Measurements from ENCODE around the genes FGF9 and SPATA13.

DNA sequence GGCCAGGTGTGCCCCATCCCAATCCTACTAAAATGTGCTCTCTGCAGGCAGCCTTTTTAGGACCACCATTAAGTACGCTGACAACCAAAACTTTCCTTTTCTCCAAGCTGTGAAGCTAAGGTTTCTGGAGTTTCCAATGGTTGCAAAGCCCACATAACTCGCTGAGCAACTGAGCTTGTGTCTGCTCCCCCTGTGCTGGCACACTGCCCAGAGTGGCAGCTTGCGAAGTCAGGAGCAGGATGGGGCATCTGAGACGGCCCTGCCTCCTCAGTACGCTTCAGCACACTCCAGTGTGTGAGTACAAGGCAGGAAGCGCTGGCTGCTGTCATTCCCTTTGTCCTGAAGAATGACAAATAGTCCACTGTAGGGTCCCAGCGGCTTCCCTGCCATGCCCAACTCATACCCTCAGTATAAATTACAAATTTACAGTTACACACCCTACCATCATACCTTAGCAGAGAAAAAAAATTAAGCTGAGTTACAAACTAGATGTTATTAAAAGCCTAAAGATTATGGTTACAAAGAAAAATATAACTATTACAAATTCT, 15.1 kb upstream of the SAP18 start:
- PRO-cap, 5 experiments = no peak in any of the 5 experiments
- RAMPAGE, long total RNA, 2 experiments = no peak in any of the 2 experiments
- RRBS = no CpG with 5 or more reads among the region's 7 CpGs

GRCh38 chr13:21296955-21297466, 120.6 kb downstream of the MRPL57 start:
- PRO-cap, 5 experiments = no peak in any of the 5 experiments
- RAMPAGE, long total RNA, 2 experiments = no peak in any of the 2 experiments
- RRBS = no CpG with 5 or more reads among the region's 8 CpGs

- PRO-cap, 5 experiments = peak in 5 of 5 experiments; most common plus-strand start chr13:21671076 (in 5)
- RAMPAGE, long total RNA, 2 experiments = no peak in any of the 2 experiments
- RRBS = 1% methylated on average over 18 of the region's 58 CpGs
Measured at GRCh38 chr13:21670592-21671293, at the start of gene FGF9. FGF9 (plus strand) TSS chr13:21671073.

- PRO-cap, 5 experiments = peak in 1 of 5 experiments; most common plus-strand start chr13:22017477 (in 1)
- RAMPAGE, long total RNA, 2 experiments = no peak in any of the 2 experiments
- RRBS = no CpG with 5 or more reads among the region's 3 CpGs
Measured at GRCh38 chr13:22017262-22017676, 346.4 kb downstream of the FGF9 start.

GRCh38 chr13:22198035-22198617, 527.3 kb downstream of the FGF9 start:
- PRO-cap, 5 experiments = peak in 1 of 5 experiments; most common minus-strand start chr13:22198127 (in 1)
- RAMPAGE, long total RNA, 2 experiments = no peak in any of the 2 experiments
- RRBS = no CpG with 5 or more reads among the region's 7 CpGs

DNA sequence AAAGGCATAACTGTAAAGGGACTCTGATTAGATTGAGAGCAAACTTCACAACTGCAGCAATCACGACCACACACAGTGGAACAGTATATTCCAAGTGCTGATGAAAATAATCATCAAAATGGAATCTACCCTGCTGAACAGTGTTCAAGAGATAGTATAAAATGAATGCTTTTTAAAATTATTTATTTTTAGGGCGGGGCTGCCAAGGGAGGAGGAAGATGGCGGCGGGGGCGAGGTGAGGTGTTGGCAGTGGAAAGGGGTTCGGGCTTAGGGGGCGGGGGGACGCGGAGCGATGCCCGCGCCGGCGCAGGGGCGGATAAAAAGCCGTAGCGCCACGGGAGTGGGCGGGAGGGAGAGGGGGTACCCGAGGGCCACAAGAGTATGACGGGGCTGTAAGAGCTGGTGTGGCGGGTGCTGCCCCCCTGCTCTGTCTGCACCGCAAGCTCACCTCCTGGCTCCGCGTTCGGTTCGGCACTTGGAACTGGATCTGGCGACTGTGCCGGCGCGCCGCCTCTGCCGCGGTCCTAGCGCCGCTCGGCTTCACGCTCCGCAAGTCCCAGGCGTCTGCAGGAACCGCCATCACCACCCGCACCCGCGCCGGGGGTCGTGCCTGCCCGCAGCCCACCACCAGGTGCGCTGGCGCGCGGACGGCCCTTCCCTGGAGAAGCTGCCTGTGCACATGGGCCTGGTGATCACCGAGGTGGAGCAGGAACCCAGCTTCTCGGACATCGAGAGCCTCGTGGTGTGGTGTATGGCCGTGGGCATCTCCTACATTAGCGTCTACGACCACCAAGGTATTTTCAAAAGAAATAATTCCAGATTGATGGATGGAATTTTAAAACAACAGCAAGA, 265.3 kb upstream of the SGCG start:
- PRO-cap, 5 experiments = no peak in any of the 5 experiments
- RAMPAGE, long total RNA, 2 experiments = no peak in any of the 2 experiments
- RRBS = 1% methylated on average over 13 of the region's 59 CpGs

DNA sequence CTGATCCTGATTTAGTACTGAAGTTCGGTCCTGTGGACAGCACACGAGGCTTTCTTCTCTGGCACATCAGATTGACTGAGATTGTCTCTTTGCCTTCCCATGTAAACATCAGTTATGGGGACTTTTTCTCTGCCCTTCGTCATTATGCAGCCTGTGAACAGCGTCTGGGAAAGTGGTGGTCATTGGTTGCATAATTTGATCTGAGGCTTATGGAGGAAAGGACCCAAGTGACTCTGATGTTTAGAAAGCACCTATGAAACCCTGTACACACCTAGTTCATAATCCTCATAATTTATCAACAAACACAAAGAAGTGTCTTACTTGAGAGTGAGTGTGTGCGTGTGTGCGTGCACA, 264.5 kb upstream of the SGCG start:
- PRO-cap, 5 experiments = no peak in any of the 5 experiments
- RAMPAGE, long total RNA, 2 experiments = no peak in any of the 2 experiments
- RRBS = no CpG with 5 or more reads among the region's 6 CpGs

- PRO-cap, 5 experiments = peak in 2 of 5 experiments; most common plus-strand start chr13:22926623 (in 2)
- RAMPAGE, long total RNA, 2 experiments = no peak in any of the 2 experiments
- RRBS = 7% methylated on average over 12 of the region's 71 CpGs
Measured at GRCh38 chr13:22925740-22926855, 254.7 kb upstream of the SGCG start.

DNA sequence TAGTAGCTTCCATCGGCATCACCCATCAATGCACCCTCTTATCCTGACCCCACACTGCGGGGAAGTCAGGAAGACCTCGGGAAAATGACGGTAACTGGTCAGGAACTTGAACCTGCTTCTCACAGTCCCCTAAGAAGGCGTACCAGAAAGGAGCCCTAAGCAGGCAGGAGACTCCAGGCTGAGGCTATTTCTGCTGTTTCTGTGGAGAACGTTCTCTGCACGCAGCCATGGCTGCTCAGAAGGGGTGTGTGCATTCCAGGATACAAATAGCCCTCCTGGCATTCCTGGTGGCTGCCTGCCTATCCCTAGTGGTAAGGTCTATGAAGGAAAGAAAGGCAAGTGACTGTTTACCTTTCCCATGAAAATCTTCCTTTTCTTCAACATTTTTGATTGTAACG, 2.5 kb downstream of the SGCG start:
- PRO-cap, 5 experiments = no peak in any of the 5 experiments
- RAMPAGE, long total RNA, 2 experiments = no peak in any of the 2 experiments
- RRBS = no CpG with 5 or more reads among the region's 8 CpGs

GRCh38 chr13:23491475-23491905, 58.0 kb upstream of the SACS start:
- PRO-cap, 5 experiments = no peak in any of the 5 experiments
- RAMPAGE, long total RNA, 2 experiments = no peak in any of the 2 experiments
- RRBS = no CpG with 5 or more reads among the region's 4 CpGs

- PRO-cap, 5 experiments = no peak in any of the 5 experiments
- RAMPAGE, long total RNA, 2 experiments = no peak in any of the 2 experiments
- RRBS = no CpG with 5 or more reads among the region's 6 CpGs
Measured at GRCh38 chr13:23618269-23618718, 48.1 kb downstream of the TNFRSF19 start.

GRCh38 chr13:23636589-23636911, 66.3 kb downstream of the TNFRSF19 start:
- PRO-cap, 5 experiments = no peak in any of the 5 experiments
- RAMPAGE, long total RNA, 2 experiments = no peak in any of the 2 experiments
- RRBS = no CpG with 5 or more reads among the region's 4 CpGs

DNA sequence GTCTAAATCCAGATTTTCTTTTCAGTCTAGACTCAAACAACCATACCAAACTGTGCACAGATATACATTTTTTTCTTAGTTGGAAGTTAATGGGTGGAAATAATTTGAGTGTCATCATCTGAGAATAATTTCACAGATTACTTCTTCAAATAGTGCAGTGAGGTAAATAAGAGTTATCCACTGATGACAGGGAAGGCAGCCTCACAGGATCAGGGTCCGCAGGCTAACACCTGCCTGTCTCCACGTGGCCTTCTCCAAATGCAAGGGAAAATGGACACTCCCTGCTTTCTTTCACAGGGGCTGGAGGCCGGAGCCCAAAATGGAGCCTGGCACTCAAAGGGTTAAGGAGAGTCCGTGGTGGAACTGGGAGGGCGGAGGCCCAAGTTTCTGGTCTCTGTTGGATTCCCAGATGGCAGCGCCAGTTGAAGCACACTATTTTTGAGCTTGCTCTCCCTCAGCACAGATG, 67.4 kb downstream of the TNFRSF19 start:
- PRO-cap, 5 experiments = no peak in any of the 5 experiments
- RAMPAGE, long total RNA, 2 experiments = no peak in any of the 2 experiments
- RRBS = no CpG with 5 or more reads among the region's 6 CpGs

GRCh38 chr13:23762598-23763052, 126.6 kb downstream of the MIPEP start:
- PRO-cap, 5 experiments = no peak in any of the 5 experiments
- RAMPAGE, long total RNA, 2 experiments = no peak in any of the 2 experiments
- RRBS = no CpG with 5 or more reads among the region's 6 CpGs

DNA sequence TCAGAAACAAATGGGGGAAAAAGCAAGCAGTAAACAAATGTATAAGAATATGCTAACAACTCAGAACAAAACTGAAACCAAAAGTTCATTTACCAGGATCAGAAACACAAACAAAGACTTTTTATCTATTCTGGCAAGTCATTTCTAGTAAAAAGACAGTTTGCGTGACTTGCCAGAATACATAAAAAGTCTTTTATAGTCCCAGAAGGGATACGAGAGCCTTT, 77.4 kb upstream of the MIPEP start:
- PRO-cap, 5 experiments = peak in 1 of 5 experiments; most common plus-strand start position 89 of the sequence (in 1)
- RAMPAGE, long total RNA, 2 experiments = no peak in any of the 2 experiments
- RRBS = no CpG with 5 or more reads among the region's 2 CpGs

DNA sequence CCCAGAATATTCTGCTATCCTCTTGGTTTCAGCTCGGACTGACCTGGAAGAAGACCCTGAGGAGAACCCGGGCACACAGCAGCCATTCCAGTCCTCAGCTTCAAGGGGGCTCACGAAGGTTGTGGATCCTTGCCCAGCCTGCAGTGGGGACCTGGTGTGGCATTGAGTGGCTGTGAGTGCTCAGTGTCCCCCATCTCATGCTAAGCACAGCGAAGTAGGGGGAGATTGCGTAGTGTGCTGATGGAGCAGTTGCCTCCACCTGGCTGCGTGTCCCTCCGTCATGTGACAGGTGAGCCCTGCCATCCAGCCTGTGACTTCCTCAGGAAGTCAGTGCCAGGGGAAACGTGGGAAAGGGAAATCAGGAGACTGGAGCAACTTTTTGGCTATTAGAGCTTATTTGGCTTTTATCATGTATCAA, 127.0 kb upstream of the SPATA13 start:
- PRO-cap, 5 experiments = peak in 4 of 5 experiments; most common plus-strand start position 341 of the sequence (in 2); most common minus-strand start position 287 of the sequence (in 2)
- RAMPAGE, long total RNA, 2 experiments = no peak in any of the 2 experiments
- RRBS = no CpG with 5 or more reads among the region's 8 CpGs

- PRO-cap, 5 experiments = no peak in any of the 5 experiments
- RAMPAGE, long total RNA, 2 experiments = no peak in any of the 2 experiments
- RRBS = no CpG with 5 or more reads among the region's 9 CpGs
Measured at GRCh38 chr13:24124925-24125458, 35.5 kb upstream of the SPATA13 start.

GRCh38 chr13:24159744-24160421, 637 bp upstream of the SPATA13 start:
- PRO-cap, 5 experiments = no peak in any of the 5 experiments
- RAMPAGE, long total RNA, 2 experiments = no peak in any of the 2 experiments
- RRBS = no CpG with 5 or more reads among the region's 14 CpGs

- PRO-cap, 5 experiments = peak in 5 of 5 experiments; most common plus-strand start chr13:24160759 (in 3); most common minus-strand start chr13:24160551 (in 4)
- RAMPAGE, long total RNA, 2 experiments = no peak in any of the 2 experiments
- RRBS = 1% methylated on average over 26 of the region's 51 CpGs
Measured at GRCh38 chr13:24160422-24161026, at the start of gene SPATA13. SPATA13 (plus strand) TSS chr13:24160720.

DNA sequence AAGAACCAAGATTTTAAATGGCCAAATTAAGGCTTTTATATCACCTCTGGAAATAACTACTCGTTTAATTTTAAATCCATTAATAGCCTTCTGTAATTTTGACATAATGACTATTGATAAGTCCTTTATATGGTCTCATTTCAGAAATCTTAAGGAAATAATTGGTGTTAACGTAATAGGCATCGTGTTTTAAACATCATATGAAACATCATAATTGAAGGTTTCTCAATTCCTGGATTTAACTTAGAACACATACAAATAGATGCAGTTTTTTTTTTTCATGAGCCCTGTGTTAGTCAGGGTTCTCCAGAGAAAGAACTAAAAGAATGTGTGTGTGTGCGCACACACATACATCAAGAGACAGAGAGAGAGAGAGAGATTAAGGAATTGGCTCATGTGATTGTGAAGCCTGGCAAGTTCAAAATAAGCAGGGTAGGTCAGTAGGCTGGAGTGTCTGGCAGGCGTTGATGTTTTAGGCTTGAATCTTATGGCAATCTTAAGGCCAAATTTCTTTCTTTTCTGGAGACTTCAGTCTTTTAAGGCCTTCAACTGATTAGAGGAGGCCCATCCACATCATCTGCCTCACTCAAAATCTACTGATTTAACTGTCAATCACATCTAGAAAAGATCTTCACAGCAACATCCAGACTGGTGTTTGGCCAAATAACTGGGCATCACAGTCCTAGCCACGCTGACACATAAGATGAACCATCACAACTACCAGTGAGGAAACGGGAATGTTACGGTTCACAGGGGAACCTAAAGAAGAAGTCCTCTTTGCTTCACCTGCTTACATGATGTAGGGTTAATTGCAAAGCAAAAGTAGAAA, 25.2 kb downstream of the SPATA13 start:
- PRO-cap, 5 experiments = peak in 1 of 5 experiments; most common minus-strand start position 362 of the sequence (in 1)
- RAMPAGE, long total RNA, 2 experiments = no peak in any of the 2 experiments
- RRBS = no CpG with 5 or more reads among the region's 8 CpGs

Data from liver (tissue), 9 donors.